Measurements from ENCODE around the gene KLHL40.

DNA sequence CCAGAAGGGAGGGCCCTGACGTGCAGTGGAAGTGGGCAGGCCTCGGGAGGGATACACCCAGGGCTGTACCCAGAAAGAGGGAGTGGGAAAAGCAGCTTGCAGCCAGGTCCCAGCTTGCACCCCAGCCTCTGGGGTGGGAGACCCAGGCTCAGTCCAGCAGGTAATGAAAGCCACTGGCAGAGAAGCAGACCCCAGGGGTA lies 3.6 kb downstream of the GORASP1 start:
- PRO-cap: no peak
- RAMPAGE, long total RNA, 4 experiments: no peak in any of the 4 experiments

DNA sequence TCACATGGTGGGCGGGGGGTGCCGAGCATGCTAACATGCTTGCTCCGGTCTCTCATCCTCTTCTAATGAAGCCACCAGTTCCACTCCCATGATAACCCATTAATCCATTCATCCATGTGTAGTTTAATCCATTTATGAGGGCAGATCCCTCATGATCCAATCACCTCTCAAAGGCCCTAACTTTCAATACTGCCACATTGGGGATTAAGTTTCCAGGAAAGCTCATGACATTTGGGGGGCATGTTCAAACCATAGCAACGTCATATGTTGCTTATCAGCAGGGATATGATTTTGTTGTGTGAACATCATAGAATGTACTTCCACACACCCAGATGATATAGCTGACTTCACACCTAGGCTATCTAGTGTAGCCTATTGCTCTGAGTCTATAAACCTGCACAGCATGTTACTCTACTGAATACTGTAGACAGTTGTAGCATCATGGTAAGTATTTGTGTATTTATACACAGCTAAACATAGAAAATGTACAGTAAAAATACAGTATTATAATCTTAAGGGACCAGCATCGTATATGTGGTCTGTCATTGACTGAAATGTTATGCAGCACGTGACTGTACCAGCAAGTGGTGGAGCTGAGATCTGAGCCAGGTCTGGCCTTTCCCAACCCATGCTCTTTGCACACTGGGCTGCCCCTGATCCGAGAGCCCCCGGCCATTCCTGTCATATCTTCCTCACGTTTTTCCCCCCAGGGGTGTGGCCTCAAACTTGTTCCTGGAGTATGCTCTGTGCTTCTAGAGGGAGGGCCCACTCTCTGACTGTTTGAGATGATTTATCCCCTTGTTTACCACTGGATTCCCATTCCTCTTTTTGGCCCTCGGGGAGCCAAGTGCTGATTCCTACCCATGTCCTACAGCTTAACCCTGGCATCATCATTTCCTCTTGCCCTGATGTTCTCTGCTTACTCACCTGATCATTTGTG lies 21.4 kb downstream of the CSRNP1 start:
- PRO-cap: no peak
- RAMPAGE, long total RNA, 4 experiments: no peak in any of the 4 experiments

GRCh38 chr3:39137921-39139008 lies 15.1 kb downstream of the CSRNP1 start:
- PRO-cap: no peak
- RAMPAGE, long total RNA, 4 experiments: no peak in any of the 4 experiments

DNA sequence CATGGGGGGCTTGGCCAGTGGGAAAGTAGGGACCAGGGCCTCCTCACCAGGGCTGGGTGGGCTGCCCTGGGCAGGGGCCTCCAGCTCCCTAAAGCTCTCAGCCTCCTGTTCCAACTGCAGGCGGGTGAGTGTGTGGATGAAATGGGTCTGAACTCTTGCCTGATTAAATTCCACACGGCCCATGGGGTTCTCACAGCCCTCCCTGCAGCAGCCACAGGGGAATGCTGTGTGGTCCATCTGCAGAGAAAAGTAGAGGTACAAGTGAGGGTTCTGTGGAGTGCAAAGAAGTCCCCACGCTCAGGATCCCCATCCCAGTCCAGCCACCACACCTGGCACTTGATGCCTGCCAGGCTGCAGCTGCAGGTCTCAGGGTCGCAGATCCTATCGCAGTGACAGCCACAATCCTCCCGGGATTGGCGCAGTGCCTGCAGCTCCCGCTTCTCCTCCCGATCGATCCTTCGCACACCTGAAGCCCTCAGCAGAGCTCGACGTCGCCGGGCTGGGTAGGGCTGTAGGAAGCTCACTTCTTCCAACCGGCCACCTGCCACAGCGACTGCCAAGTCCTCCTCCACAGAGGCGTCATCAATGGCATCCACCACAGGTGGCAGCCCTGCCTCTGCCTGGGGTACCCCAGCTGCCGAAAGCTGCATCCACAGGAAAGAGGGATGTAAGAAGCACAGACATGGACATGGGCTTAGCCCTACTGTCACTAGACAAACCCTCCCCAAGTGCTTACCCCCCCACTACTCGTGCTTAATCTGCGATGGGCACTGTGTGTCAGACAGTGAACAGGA lies 9.4 kb downstream of the CSRNP1 start:
- PRO-cap: no peak
- RAMPAGE, long total RNA, 4 experiments: no peak in any of the 4 experiments

DNA sequence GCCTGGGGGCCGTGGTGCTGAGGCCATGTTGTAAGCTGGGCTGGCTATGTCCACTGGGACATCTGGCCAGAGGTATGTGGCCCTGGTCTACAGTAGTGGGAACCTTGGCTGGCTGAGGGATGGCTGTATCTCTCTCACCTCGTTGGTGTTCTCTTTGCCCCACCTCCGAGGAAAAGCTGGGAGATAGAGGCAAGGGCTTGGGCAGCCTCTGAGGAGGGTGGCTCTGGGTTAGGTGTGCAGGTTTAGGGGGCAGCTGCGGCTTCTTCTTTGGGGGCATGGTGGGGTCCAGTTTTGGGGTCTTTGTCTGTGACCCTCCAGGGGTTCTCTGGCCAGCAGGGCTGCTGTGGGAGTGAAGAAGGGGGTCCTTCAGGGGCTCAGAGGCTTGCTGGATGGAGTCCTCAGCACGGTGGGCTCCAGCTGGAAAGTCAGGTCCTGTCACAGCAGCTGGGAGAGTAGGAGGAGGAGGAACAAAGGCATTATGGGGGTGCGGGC lies 7.1 kb downstream of the XIRP1 start:
- PRO-cap: no peak
- RAMPAGE, long total RNA, 4 experiments: no peak in any of the 4 experiments

- PRO-cap: no peak
- RAMPAGE, long total RNA, 4 experiments: no peak in any of the 4 experiments
Observed at GRCh38 chr3:39639206-39639844, 170.1 kb upstream of the MYRIP start.

DNA sequence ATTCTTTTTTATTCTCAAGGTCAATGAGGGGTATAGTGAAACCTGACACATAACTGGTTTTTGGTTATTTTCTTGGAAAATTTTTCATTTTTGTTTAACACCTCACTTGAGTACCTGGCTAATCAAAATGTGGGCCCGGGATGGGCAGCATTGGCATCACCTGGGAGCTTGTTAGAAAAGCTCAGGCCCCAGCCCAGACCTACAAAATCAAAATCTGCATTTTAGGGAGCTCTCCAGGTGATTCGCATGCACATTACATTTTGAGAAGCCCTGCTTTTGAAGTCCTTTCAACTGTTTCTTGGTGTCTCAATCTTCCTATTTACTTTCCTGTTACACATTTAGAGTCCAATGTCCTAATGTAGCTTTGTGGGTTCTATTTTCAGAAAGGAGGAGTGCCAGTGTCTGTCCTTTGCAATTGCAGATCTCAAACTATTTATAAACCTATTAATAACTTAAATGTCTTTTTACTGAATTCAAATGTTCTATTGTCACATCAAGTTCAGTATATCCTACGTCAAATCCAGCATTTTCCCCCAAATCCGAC lies 27.9 kb upstream of the MYRIP start:
- PRO-cap: no peak
- RAMPAGE, long total RNA, 4 experiments: no peak in any of the 4 experiments

- PRO-cap: no peak
- RAMPAGE, long total RNA, 4 experiments: no peak in any of the 4 experiments
Observed at GRCh38 chr3:39808550-39808986, 841 bp upstream of the MYRIP start.

DNA sequence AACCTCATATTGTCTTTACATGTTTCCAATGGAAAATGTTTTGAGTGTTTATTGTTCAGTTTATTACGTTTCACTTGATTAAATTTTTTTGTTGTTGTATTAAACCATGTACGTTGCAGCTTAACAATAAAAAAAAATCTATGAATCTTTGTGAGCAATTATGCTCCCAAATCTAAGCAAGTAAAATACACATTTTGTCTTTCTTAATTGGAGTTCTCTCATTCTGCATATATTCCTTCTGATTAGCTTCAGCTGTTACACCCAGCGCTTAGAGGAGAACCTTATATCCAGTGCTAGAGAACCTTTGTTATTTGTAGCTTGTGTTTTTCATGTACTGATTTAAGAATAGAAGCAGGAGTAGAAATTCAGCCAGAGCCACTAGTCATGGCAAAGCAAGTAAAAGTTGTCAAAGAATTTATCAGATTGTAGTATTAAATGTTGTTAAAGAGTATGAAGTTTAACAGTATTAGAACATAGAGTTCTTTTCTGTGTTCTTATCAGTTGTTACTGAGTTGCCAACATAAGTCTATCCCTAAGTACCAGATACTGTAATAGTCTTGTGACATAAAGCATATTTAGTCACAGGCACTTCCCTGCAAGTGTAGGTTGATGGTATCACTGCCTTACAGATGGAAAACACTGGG lies 2.8 kb downstream of the EIF1B start:
- PRO-cap: no peak
- RAMPAGE, long total RNA, 4 experiments: no peak in any of the 4 experiments

DNA sequence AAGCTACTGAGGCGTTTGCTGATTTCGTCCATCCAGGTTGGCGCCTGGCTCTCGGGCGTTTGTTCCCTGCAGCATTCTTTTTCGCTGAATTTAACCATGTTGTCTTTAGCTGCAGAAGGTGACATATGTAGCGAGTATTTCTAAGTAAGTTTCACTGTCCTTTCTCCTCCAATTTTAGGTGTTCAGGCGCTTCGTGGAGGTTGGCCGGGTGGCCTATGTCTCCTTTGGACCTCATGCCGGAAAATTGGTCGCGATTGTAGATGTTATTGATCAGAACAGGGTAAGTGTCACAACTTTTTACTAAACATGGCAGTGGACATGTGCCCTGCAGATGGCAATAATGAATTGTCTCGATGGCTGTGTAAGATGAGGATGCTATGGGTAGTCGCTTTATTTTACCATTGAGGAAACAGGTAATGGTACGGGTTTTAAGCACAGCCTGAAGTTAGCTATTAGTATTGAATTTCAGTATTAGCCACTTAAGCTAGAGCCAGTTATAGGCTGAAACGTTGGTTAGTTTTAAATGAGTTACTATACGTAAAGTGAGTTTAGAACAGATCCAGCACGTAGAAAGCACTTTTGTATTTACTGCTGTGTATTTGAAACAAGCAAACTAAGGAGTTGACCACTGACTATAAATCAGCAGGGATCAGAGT lies 701 bp downstream of the RPL14 start:
- PRO-cap: no peak
- RAMPAGE, long total RNA, 4 experiments: start-site peak on the plus strand in 1 of 4 experiments, centred at position 231 of the sequence, 87 reads per replicate

GRCh38 chr3:40542291-40542902 lies 17.6 kb downstream of the ZNF621 start:
- PRO-cap: no peak
- RAMPAGE, long total RNA, 4 experiments: no peak in any of the 4 experiments

- PRO-cap: no peak
- RAMPAGE, long total RNA, 4 experiments: no peak in any of the 4 experiments
Observed at GRCh38 chr3:40623513-40623830, 98.7 kb downstream of the ZNF621 start.

DNA sequence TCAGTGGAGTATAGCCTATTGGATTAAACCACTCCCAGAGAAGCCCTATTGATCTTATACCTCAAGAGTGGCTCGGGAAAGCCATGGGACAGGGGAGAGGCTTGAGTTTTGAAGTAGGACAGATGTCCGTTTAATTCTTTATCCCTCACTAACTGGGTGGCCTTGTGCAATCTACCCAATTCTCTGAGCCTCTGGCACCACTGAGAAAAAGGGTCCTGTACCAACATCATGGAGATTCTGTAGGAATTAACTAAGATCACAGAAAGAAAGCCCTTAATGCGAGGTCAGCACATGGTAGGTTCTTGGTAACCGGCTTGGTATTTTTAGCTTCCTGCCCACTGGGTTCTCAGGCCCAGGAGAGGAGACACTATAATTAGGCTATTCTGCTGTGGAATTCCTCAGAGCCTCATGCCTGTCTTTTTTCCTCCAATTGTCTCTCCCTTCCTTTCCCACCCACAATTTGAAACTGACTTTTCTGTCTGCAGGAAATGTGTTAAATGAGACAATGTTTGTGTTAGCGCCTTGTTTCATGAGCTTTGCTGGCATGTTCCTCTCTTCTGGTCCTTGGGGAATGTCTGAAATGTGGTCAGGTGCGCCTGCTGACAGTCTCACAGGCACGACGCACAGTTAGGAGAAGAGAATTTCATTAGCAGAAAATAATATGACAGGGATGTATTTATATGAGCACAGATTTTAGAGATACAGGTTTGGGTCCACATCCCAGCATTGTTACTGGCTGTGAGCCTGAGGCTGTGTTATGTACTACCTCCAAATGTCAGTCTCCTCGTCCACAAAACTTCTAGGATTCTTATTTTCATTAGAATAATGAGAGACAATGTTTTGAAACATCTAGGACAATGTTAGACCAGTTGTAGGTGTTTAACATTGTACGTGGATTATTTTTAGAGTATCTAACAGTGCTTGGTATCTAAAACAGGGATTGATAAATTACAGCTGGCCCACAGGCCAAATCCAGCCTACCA lies 223.6 kb upstream of the CTNNB1 start:
- PRO-cap: no peak
- RAMPAGE, long total RNA, 4 experiments: no peak in any of the 4 experiments

DNA sequence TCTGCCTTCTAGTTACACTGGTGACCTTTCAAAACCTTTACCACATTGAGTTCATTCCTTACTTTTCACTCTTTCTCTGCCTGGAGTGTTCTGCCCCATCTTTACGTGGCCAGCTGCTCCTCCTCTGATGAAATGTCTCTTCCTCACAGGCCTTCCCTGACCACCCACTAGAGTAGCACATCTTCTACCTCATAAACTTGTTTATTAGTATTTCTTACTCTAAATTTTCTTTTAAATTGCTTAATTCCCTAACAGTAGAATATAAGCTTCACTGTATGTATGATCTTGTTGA lies 17.7 kb downstream of the CTNNB1 start:
- PRO-cap: no peak
- RAMPAGE, long total RNA, 4 experiments: no peak in any of the 4 experiments

GRCh38 chr3:41235319-41235865 lies 36.1 kb downstream of the CTNNB1 start:
- PRO-cap: no peak
- RAMPAGE, long total RNA, 4 experiments: no peak in any of the 4 experiments

GRCh38 chr3:42223995-42224530 lies 41.9 kb downstream of the CCK start:
- PRO-cap: no peak
- RAMPAGE, long total RNA, 4 experiments: no peak in any of the 4 experiments

GRCh38 chr3:42516201-42516807 lies 13.9 kb downstream of the VIPR1 start:
- PRO-cap: bidirectional peak, plus-strand start at chr3:42516727, minus-strand start at chr3:42516615
- RAMPAGE, long total RNA, 4 experiments: no peak in any of the 4 experiments

- PRO-cap: no peak
- RAMPAGE, long total RNA, 4 experiments: start-site peak on the plus strand in 1 of 4 experiments, at chr3:42532733-42532926 at its widest, 21 to 24 reads per replicate
Observed at GRCh38 chr3:42532601-42533709, 30.5 kb downstream of the VIPR1 start.

- PRO-cap: no peak
- RAMPAGE, long total RNA, 4 experiments: start-site peak on the plus strand in 1 of 4 experiments, at chr3:42658719-42658978 at its widest, 6 to 16 reads per replicate
Observed at GRCh38 chr3:42658138-42659316, 5.0 kb downstream of the ZBTB47 start.

DNA sequence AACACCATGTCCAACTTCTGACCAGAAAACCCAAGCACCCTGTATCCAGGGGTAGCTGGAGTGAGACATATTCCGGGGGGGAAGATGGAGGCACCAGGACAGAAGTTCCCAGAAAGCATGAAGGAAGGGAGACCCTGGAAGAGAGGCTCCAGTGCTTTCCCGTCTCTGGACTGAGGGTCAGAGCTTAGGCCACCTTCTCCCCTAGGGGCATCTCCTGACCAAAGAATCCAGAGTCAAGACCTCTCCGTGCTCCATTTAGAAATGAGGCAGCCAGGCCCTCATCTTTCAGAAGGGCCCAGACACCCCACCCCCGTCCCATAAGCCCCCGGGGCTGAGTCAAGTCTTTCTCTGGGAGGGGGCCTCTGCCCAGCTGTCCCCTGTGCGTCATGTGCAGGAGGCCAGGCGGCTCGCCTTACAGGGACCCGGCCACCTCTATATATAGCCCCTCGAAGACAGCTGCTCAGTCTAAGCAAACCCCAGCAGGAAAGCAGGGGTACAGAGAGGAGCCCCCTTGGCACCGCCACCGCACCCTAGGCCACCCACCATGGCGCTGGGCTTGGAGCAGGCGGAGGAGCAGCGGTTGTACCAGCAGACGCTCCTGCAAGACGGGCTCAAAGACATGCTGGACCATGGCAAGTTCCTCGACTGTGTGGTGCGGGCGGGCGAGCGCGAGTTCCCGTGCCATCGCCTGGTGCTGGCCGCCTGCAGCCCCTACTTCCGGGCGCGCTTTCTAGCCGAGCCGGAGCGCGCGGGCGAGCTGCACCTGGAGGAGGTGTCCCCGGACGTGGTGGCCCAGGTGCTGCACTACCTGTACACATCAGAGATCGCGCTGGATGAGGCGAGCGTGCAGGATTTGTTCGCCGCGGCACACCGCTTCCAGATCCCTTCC lies at the start of gene KLHL40:
TSS of gene KLHL40 (plus strand) at position 463 of the 889 bp plus-strand sequence.
- PRO-cap: no peak
- RAMPAGE, long total RNA, 4 experiments: no peak in any of the 4 experiments

Data from Peyer's patch (tissue), 4 donors.